Omental fat pad (tissue), 4 donors: Measurements from ENCODE around the genes MYOF, PDE6C, SLC35G1, CYP2C18 and ACSM6.

DNA sequence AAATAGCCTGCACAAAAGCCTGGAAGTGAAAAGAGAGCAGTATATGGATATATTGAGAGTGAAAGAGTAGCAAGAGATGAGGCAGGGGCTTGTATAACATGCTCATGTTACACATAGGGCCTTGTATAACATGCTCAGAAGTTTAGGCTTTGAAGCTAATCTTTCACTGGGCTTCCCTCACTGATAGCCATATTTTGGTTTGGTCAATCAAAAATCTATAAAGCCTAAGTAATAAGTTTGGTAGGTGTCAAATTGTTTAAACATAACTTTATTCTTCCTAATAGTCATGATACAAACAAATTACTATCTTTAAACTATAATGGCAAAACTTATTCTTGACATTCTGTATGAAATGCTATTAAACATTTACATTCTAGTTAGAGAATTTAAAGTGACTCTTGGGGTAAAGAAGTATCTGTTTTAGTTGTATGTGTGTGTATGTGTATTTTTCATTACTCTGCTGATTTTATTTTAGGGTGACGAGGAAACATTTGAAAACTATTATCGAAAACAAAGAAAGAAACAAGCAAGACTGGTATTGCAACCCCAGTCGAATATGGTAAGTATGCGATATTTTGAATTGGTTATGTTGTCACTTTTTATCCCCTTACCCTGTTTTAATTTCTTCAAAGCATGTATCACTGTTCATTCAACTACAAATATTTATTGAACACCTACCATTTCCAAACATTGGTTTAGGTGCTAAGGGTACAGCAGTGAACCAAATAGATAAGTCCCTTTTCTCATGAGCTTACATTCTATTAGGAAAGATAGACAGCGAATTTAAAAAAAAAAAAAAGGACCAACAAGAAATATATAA, 79.8 kb downstream of the EXOC6 start:
- PRO-cap: no peak
- RAMPAGE, long total RNA, 4 experiments: no peak in any of the 4 experiments

DNA sequence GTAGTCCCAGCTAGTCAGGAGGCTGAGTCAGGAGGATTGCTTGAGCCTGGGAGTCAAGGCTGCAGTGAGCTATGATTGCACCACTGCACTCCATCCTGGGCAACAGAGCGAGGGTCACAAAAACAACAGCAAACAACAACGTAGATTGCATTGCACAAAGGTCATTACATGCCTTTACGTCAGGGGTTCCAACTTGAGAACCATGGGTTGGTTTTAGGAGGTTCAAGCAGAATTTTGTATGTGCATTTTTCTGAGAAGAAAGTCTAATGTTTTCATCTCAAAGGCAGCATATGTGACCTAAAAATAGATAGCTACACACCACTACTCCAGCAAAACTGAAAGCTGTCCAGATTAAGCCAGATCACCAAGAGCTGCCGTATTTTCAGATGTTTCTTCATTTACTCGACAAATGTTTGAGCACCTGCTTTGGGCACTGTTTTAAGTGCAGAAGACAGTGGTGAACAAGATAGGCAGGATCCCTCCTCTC, 28.3 kb upstream of the CYP26C1 start:
- PRO-cap: no peak
- RAMPAGE, long total RNA, 4 experiments: no peak in any of the 4 experiments

DNA sequence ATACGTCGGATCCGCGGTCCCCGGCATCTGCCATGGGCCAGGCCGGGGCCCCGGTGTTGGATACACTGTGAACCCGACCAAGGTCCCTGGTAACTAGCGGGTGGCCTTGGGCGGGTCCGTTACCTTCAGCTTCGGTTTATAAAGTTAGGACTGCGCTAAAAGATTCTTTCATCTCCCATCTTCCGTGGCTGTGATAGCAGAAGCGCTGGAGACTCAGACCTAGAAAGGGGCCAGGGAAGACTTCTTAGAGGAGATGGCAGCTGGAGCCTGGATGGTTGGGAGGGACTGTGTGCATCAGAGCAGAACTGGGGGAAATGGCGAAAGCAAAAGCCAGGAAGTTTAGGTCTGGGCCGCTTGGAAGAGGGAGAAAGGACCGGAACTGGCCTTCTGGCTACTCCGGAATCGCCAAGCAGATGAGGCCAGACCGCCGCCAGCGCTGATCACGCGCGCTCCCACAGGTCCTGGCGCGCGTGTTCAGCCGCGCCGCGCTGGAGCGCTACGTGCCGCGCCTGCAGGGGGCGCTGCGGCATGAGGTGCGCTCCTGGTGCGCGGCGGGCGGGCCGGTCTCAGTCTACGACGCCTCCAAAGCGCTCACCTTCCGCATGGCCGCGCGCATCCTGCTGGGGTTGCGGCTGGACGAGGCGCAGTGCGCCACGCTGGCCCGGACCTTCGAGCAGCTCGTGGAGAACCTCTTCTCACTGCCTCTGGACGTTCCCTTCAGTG, 1.8 kb downstream of the CYP26C1 start:
- PRO-cap: no peak
- RAMPAGE, long total RNA, 4 experiments: no peak in any of the 4 experiments

- PRO-cap: no peak
- RAMPAGE, long total RNA, 4 experiments: no peak in any of the 4 experiments
These were observed 18.0 kb downstream of the MYOF start for GRCh38 chr10:93464103-93464604.

DNA sequence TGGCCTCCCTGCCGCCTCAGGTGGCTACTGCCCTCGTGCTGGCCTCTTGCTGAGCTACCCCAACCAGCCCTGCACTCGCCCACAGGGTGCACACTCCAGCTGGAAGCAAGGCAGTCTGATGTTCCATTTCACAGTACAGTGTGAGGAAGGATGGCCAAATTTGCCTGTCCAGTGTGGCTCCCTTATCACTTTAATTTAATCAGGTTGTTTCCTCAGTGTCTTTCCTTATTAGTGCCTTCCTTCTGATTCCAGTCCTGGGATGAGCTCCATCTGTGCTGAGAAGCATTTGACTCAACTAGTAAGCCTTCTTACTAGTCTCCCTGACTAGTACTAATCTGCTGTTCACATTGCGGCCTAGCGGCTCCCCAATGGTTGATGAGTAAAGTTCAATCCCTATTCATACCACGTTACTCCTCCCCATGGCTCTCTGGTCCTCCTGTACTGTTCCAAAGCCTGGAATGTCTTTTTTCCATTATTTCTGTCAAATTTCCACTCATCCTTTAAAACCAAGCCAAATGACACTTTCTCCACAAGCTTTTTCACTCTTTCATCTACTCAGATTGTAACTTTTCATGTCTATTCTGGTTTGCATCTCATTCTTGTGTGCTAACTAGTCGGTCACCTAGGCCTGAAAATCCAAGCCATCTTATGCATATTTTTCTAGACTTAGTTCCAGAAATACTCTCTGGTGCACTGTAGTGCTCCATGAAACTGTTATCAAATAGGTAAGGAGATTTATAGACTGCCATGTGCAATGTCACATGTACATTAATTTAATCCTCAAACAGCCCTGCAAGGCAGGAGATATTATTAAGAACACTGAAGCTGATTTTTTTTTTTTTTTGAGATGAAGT, 8.0 kb downstream of the MYOF start:
- PRO-cap: no peak
- RAMPAGE, long total RNA, 4 experiments: no peak in any of the 4 experiments

DNA sequence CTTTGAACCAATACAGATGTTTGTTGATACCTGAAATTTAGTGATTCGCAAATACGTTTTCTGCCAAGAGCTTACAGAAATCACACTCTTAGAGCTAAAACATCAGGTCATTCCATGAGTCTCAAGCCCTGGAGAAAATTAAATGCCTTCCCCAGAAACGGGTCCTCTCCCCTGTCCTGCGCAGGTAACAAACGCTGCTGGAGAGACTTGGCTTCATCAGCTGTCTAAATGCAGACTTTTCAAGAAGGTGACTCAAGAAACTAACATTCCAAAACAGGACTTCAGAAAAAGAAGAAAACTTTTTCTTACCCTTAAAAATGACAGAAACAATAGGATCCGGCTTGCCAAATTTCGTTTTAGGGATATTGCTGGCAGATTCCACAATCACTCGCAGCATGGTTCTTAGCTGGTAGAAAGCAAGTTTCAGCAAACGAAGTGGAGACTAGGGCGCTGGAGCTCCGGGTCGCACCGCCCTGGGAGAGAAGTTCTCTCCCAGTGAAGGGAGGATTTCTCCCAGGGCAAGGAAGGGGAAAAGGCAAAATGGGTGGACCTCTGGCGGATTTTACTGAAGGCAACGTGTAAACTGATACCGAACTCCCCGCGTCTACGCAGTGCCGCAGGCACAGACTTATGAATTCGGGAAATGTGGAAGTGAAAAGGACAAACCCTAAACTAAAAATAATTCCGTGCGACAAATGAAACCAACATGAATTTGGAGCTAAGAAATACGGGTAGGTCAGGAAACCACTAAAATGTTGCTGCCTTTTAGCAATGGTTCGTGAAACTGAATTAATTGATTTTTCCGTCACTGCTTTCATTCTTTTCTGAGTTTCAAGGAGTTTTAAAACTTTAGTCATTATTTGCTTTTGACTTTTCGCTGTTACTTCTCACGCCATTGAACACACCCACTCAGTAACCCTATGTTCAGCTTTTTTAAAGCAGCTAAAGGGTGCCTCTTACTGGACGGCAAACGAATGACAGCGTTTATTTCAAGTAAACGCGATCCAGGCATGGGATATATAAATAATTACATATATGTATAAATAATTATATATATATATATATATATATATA, at the start of gene MYOF:
TSS of gene MYOF (minus strand) at position 537 of the 1,074 bp plus-strand sequence.
- PRO-cap: no peak
- RAMPAGE, long total RNA, 4 experiments: start-site peak on the minus strand in 4 of 4 experiments, centred at positions 477 to 636 of the sequence, 31 to 373 reads per replicate

GRCh38 chr10:93567867-93568342, 1.4 kb downstream of the FFAR4 start:
- PRO-cap: no peak
- RAMPAGE, long total RNA, 4 experiments: no peak in any of the 4 experiments

- PRO-cap: no peak
- RAMPAGE, long total RNA, 4 experiments: no peak in any of the 4 experiments
These were observed 5.3 kb downstream of the RBP4 start for GRCh38 chr10:93595462-93596400.

DNA sequence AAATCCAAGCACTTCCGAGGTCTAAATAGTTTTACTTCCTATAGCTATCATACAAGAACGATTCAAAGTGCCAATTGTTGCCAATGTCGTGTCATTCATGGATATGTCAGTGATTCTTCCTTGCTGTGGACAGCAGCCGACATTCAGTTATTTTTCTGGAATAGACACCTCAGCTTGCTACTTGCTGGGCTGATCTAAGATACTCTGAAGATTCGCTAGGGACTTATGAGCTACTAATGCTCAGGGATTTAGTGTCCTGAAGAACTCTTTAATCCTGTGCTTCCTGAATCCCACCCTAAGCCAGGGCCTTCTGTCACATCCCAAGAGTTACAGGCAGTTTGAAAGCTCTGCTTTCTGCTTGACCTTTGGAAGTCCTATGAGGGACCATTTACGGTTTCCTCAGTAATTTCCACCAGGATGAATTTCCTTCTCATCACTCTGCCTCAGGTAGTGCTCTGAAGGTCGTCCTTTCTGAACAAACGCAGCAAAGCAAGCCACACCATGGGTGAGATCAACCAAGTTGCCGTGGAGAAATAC, at the start of gene PDE6C:
TSS of gene PDE6C (plus strand) at position 313 of the 537 bp plus-strand sequence.
- PRO-cap: no peak
- RAMPAGE, long total RNA, 4 experiments: no peak in any of the 4 experiments

DNA sequence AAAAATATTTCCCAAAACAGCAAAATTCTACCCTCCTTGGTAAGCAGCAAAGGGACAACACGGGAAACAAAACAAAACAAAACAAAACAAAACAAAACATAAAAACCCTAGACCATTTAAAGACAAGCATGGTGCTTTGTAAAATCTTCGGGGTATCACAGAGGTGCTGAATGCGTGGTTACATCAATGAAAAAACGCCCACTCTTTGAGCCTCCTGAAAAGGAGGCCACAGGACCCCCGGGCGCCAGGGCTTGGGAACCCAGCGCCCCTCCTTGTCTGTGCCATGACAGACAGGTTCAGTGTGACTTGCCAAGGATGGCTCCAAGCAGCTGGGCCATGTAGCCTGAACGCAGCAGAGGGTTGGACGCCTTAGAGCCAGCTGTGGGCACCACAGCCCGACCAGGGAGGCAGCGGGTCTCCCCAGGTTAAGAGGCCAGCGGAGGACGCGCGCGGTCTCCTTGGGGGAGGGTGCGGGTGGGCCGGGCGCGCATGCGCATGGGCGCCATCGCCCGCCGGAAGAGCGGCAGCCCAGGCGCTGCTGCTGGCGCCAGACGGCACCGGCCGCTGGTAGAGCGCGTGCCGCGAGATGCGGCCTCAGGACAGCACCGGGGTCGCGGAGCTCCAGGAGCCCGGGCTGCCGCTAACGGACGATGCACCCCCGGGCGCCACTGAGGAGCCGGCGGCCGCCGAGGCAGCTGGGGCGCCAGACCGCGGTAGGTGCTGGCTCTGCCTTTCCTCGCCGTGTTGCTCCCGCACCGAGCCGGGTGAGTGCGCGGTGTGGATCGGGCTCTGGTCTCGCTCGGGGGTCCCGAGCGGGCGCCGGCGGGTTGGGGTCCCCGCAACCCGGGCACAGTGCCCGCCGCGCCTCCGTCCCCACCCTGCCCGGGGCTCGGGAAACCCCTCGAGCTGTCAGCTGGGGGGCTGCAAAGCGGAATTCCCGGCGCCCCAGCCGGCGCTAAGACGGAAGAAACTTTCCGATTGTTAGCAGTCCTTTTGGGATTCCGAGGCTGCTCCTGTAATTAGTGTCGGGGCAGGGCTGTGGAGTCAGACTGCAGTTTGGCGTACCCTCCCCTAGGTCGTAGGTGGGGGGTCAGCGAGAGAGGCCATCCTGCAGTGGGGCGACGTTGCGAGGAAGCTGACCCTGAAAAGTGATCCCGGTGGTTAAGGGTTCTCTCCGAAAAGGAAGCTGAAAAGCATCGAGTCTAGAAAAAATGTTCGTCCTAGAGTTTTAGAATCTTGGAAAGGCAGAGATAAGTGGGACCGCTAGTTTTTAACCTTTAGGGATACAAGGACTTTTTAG, at the start of gene SLC35G1:
TSS of gene SLC35G1 (plus strand) at position 531 of the 1,300 bp plus-strand sequence.
- PRO-cap: unidirectional peak, plus-strand start at position 575 of the sequence
- RAMPAGE, long total RNA, 4 experiments: no peak in any of the 4 experiments

DNA sequence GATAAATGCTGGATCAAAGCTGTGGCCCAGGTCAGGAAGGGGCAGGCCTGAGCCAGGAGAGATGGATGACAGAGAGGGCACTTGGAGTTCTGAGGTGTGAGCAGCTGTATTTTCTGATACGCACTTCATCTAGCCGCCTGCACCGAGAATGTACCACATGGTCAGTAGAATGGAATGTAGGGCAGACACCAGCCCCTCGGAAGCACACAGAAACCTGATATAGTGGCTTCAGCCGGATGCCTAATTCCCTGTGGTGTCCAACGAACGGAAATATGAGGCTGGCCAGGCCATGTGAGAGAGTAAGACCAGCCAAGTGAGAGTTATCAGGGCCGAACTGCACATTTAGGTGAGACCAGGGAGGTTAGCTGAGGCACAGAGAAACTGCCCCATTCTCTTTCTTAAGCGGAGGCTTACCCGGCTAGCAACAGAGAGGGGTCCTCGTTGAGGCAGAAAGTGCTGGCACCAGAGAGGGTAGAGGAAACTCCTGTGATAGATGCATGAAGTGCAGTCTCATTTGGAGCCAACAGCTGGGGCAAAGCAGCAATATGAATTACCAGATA, 46.6 kb upstream of the PLCE1 start:
- PRO-cap: no peak
- RAMPAGE, long total RNA, 4 experiments: no peak in any of the 4 experiments

GRCh38 chr10:94495596-94495953, 50.0 kb upstream of the HELLS start:
- PRO-cap: no peak
- RAMPAGE, long total RNA, 4 experiments: no peak in any of the 4 experiments

DNA sequence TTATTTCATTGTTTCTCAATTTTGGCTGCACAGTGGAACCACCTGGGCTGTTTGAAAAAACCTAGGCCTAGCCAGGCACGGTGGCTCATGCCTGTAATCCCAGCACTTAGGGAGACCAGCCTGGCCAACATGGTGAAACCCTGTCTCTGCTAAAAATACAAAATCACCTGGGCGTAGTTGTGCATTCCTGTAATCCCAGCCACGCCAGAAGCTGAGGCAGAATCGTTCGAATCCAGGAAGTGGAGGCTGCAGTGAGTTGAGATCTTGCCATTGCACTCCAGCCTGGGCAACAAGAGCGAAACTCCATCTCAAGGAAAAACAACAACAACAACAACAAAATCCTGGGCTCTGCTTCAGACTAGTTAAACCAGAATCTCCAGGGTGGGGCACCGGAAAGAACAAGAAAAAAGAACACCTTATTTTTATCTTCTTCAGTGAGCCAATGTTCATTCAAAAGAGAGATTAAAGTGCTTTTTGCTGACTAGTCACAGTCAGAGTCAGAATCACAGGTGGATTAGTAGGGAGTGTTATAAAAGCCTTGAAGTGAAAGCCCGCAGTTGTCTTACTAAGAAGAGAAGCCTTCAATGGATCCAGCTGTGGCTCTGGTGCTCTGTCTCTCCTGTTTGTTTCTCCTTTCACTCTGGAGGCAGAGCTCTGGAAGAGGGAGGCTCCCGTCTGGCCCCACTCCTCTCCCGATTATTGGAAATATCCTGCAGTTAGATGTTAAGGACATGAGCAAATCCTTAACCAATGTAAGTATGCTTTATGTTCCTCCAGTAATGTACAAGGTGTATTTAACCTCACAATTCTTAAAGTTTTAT, at the start of gene CYP2C18:
TSS of gene CYP2C18 (plus strand) at position 494 of the 821 bp plus-strand sequence.
- PRO-cap: no peak
- RAMPAGE, long total RNA, 4 experiments: no peak in any of the 4 experiments

DNA sequence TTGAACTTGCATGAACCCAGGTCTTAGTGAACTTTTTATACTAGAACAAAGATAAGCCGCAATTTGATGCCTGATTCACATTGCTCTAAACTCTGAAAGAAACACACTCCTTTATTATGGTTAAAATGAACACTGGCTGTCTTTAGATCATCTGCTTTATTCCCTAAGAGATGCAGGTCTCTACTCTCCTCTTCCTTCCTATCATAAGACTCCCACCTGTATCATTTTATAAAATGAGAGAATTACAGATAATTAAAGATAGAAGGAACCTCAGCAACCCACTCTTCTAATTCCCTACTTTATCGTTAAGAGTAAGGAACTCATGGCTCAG, 47.8 kb upstream of the CYP2C8 start:
- PRO-cap: no peak
- RAMPAGE, long total RNA, 4 experiments: no peak in any of the 4 experiments

DNA sequence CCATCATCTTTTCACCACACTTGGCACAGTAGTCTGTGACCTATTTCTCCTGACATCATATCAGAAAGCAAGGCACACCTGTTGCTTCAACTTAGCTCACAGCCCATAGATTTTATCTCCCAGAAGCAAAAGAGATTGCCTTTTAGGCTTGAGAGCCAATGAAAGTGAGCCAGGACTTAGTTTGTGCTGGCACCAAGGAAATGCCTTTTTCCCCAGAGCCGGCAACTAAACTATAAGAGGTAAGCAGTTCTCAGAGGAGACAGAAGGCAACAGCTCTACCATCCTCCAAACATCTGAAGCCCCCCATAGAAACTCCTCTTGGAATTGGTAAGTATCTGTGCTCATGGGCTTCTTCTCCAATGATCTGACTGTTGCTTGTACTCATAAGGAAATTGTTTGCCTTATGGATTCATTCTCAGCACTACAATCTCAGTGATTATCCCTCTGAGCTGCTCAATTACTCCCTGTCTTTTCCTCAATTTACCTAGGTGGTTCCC, at the start of gene ACSM6:
TSS of gene ACSM6 (plus strand) at position 262 of the 497 bp plus-strand sequence.
- PRO-cap: no peak
- RAMPAGE, long total RNA, 4 experiments: no peak in any of the 4 experiments

GRCh38 chr10:95229280-95230497, 35.7 kb downstream of the ACSM6 start:
- PRO-cap: no peak
- RAMPAGE, long total RNA, 4 experiments: no peak in any of the 4 experiments

DNA sequence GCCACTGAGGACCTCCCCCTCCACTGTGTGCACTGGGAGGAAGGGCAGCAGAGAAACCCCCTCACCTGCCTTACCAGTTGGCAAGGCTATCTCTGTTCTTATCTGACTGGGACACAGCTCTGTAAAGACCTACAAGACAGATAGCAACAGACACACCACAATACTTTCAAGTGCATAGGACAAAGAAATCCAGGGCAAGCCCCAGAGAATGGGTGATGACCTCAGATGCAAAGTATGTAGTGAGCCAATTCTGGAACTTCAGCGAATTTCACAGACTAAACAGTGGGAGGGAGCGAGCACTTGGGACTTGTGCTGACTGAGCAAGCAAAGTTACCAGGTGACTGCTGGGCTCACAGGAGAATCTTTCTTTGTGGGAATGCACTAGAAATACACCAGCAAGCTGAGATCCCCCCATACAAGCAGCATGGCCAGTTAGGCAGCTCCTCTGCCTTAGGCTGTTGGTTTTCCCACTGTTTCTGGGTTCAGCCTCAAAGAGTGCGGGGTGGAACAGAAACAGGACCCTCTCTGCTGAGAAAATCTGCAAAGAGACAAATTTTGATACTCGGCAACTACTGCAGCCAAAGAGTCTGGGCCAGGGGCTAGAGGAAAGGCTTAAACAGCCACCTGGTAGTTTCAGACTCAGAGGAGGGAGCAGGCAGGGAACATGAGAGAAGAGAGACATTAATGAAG, 30.1 kb downstream of the PDLIM1 start:
- PRO-cap: no peak
- RAMPAGE, long total RNA, 4 experiments: no peak in any of the 4 experiments

- PRO-cap: no peak
- RAMPAGE, long total RNA, 4 experiments: no peak in any of the 4 experiments
These were observed 10.1 kb downstream of the PDLIM1 start for GRCh38 chr10:95280673-95281153.

- PRO-cap: no peak
- RAMPAGE, long total RNA, 4 experiments: no peak in any of the 4 experiments
These were observed 56.0 kb upstream of the PDLIM1 start for GRCh38 chr10:95346751-95347265.

DNA sequence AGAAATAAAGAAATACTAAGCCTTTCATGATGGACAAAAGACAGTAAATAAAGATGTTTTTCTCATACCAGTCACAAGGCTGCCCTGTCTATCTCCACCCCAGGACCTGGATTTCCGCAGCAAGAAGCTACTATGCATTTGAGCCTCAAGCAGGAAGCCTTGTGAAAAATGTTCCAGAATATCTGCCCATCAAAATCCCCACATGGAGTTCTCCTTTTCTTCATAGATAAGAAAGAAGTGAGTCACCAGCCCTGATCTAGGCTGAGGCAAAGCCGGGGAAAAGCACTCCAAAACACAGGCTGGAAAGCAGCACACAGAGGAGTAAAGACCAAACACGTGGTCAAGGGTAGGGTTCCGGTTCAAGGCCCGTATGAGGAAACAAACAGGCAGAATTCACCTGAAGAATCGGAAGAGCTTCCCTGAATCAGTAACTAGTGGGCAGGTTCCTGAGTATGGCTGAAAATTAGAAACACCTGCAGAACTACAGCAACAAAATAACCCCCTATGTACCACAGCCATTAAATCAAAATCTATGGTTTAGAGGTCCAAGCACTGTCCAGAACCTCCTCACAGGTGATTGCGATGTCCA, 67.8 kb downstream of the SORBS1 start:
- PRO-cap: no peak
- RAMPAGE, long total RNA, 4 experiments: no peak in any of the 4 experiments